Spleen (tissue), 7 donors: ENCODE measurements around a stretch of chr10.

GRCh38 chr10:100009096-100009768, 515 bp downstream of the DNMBP start:
- PRO-cap, 4 experiments = peak in 3 of 4 experiments; most common plus-strand start chr10:100009654 (in 1); most common minus-strand start chr10:100009669 (in 3)
- RAMPAGE, long total RNA, 4 experiments = no peak in any of the 4 experiments

DNA sequence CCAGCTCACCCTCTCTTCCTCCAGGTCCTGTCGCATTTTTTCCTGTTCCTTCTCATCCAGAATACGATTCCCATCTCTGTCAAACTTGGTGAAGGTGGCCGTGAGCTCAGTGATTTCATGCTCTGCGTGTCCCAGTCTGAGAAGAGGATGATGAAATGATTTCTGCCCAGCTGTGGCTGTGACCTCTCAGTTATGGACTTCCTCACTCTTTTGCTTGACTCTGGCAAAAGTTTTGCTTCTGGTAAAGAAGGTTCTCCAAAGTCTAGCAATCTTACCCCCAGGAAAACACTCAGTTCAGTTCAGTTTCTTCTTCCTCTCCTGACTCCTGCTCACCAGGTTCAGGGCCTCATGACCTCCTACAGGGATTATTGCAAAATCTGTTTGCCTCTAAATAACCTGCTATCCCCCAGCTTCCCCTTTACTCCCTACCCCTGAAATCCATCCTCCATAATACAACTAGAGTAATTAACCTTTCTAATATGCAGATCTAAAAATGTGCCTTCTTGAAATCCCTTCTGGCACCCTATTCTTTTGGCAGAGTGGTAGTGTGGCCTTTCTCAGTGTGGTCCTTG, 4.9 kb upstream of the BLOC1S2 start:
- PRO-cap, 4 experiments = peak in 1 of 4 experiments; most common minus-strand start position 212 of the sequence (in 1)
- RAMPAGE, long total RNA, 4 experiments = start-site peak on the minus strand in 3 of 4 experiments, centred at positions 124 to 194 of the sequence, 8 to 94 reads per replicate

DNA sequence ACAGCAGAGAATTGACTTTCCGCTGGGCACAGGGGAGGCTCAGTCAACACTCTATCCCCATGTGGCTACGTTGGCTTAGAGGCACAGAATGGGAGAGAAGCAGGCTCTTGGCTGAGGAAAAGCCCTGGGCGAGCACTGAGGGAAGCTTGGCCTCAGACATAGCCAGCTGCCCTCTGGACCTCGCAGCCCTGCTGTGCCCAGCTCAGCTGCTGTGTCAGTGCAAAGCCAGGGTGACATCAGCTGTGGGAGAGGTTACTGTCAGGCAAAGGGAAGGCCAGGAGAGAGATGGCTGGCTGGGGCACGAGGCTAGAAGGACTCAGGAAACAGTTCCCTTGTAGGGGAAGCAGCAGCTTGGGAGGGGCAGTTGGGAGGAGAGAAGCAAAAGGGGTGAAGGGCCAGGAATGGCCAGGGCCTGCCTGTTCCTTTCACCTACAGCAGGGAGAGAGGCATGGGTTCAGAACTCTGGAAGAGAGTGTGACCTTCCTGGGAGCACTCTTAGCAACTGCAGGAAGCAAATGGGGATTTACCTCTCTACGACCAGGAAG, 5.9 kb upstream of the SCD start:
- PRO-cap, 4 experiments = peak in 2 of 4 experiments; most common plus-strand start position 363 of the sequence (in 1); most common minus-strand start position 175 of the sequence (in 2)
- RAMPAGE, long total RNA, 4 experiments = no peak in any of the 4 experiments

DNA sequence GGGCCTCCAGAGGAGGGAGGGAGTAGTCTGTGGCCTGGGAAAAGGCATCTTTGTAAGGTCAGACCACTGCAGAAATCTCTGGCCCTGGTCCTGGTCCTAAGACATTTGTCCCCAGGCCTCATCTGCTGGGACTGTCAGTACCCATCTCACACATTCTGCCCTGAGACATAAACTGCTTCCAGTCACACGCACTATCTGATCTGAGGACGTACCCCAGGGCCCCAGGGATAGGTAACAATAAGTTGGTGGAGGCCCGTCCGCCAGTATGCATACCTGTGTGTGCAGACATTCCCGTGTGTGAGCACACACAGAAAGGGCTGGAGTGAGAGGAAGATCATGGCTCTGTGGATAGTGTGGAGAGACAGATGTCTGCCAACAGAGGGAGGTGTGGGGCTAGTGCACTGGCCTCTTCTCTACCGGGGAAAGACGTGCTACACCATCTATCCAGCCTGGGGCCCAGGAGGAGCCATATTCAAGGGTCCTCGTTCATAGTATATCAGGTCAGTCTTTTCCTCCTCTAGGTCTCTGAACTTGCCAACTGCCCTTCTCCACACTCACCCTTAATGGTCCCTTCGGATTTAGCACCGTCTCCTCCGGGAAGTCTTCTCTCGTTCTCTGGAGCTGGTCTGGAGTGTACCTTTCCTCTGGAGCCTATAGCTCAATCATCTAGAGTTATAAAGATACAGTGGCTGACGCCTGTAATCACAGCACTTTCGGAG, 4.7 kb upstream of the SCD start:
- PRO-cap, 4 experiments = no peak in any of the 4 experiments
- RAMPAGE, long total RNA, 4 experiments = no peak in any of the 4 experiments

- PRO-cap, 4 experiments = peak in 1 of 4 experiments; most common minus-strand start chr10:100347930 (in 1)
- RAMPAGE, long total RNA, 4 experiments = no peak in any of the 4 experiments
These were observed 876 bp downstream of the SCD start for GRCh38 chr10:100347637-100348581.

- PRO-cap, 4 experiments = no peak in any of the 4 experiments
- RAMPAGE, long total RNA, 4 experiments = no peak in any of the 4 experiments
These were observed 3.9 kb downstream of the SCD start for GRCh38 chr10:100350783-100351505.

- PRO-cap, 4 experiments = no peak in any of the 4 experiments
- RAMPAGE, long total RNA, 4 experiments = no peak in any of the 4 experiments
These were observed 90.2 kb upstream of the PAX2 start for GRCh38 chr10:100654805-100655883.

- PRO-cap, 4 experiments = no peak in any of the 4 experiments
- RAMPAGE, long total RNA, 4 experiments = no peak in any of the 4 experiments
These were observed 7.9 kb upstream of the PAX2 start for GRCh38 chr10:100737195-100738140.

DNA sequence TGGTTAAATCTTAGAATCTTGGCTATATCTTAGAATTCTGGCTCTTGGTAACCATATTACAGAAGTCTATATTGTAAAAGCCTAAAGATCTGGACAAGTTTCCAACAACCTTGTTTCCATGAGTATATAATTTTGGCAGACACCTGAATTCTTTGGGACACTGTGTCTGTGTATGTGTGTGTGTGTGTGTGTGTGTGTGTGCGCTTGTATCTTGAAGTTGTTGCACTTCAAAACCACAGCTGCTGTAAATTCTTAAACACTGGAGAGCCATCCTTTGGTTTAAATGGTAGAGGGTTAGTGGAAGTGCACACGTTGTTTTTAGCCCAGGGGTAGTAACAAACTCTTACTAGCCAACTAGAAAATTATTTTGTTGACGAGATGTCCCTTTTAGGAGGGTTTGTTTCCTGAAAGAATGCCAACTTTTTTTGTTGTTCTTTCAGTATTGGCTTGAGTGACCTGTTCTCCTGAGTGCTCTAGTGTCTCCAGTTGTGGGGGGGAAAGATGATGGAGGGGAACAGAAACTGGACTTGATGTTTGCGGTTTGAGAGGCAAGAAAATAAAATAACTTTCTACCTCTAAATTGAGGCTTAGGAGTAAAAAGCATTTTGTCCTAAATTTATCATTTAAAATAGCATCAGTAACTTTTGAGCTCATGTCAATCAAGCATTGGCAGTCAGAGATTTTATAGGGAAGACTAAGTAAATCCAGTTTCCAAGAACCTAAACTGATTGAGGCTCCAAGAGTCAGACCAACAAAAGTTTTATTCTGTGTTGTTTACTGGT, 6.4 kb upstream of the SEMA4G start:
- PRO-cap, 4 experiments = no peak in any of the 4 experiments
- RAMPAGE, long total RNA, 4 experiments = no peak in any of the 4 experiments

DNA sequence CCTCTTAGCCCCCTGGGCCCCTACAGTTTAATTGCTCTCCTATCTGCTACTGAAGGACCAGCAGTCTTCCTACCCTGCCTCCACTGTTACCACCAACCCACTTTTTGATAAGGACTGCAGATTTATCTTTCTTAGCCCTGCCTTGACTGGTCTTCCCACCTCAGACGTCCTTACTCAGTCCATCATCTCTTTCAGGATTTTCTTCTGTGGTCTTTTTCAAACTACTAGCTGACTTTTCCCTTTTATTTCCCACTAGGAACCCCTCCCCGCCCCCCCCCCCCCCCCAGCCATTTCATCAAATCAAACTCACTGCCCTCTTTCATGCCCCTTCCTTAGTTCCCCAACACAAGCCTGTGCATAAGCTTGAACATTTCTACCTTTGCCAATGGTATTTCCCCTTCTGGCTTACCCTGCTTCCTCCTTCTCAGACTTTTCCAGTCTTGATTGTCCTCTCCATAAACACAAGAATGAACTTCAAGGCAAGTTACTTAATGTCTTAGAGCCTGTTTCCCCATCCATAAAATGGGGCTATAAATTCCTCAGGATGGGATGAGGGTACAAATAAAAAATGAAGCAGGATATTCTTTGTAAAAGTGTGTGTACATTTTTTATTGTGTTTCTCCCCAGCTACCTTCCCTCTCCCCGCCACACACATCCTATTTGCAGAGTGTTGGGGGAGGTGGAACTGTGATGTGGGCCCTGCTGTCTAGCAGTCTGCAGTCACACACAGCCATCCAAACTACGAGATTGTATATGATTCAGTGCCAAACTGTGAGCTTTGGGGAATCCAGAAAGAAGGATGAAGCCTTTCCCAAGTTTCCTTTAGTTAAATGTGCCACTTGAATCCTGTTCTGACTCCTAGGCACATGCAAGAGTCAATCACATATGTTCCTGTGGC, 1.5 kb upstream of the SEMA4G start:
- PRO-cap, 4 experiments = no peak in any of the 4 experiments
- RAMPAGE, long total RNA, 4 experiments = no peak in any of the 4 experiments

- PRO-cap, 4 experiments = no peak in any of the 4 experiments
- RAMPAGE, long total RNA, 4 experiments = no peak in any of the 4 experiments
These were observed 787 bp downstream of the SFXN3 start for GRCh38 chr10:101031836-101032206.

DNA sequence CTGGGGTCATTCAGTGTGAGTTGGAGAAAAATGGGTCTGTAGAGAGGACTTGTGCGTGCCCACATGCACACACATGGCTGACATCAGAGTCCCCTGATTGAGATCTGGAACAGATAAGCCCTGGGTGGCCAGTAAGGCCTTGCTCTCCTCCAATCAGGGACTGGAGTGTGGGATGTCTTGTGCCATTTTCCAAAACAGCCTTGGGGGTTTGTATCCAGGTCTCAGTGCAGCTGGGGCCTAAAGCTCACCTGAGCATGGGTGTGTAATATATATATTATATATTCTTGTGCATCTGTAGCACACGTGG, 1.9 kb downstream of the SFXN3 start:
- PRO-cap, 4 experiments = no peak in any of the 4 experiments
- RAMPAGE, long total RNA, 4 experiments = no peak in any of the 4 experiments

GRCh38 chr10:101071283-101071857, 9.6 kb downstream of the KAZALD1 start:
- PRO-cap, 4 experiments = peak in 1 of 4 experiments; most common plus-strand start chr10:101071537 (in 1)
- RAMPAGE, long total RNA, 4 experiments = no peak in any of the 4 experiments

GRCh38 chr10:101120854-101121243, 10.3 kb upstream of the TLX1 start:
- PRO-cap, 4 experiments = no peak in any of the 4 experiments
- RAMPAGE, long total RNA, 4 experiments = no peak in any of the 4 experiments

GRCh38 chr10:101485644-101486624, 102.1 kb downstream of the POLL start:
- PRO-cap, 4 experiments = no peak in any of the 4 experiments
- RAMPAGE, long total RNA, 4 experiments = no peak in any of the 4 experiments

DNA sequence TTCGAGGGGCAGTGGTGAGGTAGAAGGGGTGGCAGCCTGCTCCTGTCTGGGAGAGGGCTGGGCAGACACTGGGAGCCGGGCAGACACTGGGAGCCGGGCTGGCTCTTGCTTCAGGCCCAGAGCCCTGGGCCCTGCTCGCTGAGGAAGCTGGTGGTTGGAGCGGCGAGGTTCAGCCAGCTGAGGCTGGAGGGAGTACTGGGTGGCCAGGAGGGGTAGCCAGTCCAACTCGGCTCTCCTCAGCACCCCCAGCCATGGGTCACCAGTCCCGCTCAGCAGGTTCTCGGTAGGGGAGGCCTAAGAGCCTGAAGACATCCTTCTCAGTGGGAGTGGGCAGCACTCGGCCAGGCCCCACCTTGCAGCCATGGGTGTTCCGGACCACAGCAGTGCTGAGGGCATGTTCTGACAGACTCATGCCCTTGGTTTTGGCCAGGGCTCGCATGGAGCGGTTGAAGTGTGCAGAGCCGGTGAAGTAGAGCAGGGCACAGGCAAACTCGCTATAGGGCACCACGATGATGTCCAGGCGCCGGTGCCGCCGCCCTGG, 8.8 kb downstream of the POLL start:
- PRO-cap, 4 experiments = no peak in any of the 4 experiments
- RAMPAGE, long total RNA, 4 experiments = no peak in any of the 4 experiments

- PRO-cap, 4 experiments = peak in 4 of 4 experiments; most common plus-strand start chr10:101694407 (in 4); most common minus-strand start chr10:101694276 (in 3)
- RAMPAGE, long total RNA, 4 experiments = no peak in any of the 4 experiments
These were observed 742 bp downstream of the FBXW4 start for GRCh38 chr10:101694146-101694710.

DNA sequence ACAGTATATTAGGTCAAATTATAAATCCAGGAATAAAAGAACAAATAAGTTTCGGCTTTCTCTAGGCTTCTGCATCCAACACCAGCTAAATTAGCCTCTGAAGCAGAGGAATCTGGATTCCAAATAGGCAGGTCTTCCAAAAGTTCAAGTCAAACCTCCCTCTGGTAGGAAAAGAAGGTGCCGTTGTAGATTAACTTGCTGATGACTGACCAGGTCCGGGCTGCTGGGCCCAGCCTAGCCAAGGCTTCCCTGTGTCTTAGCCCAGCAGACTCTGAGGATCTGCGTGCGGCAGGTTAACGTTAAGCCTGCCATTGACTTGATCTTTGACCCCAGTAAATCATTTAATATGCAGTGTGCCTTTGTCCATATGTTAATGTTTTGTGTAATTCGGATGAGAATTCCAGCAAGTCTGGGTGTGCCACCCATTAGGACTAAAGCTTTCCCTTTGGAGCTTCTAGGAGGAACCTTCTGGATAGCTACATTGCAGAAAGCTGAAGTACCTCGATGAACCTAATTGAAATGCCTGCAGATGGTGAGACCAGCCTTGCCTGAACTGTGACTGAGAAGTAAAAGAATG, 30.9 kb upstream of the FBXW4 start:
- PRO-cap, 4 experiments = no peak in any of the 4 experiments
- RAMPAGE, long total RNA, 4 experiments = no peak in any of the 4 experiments

DNA sequence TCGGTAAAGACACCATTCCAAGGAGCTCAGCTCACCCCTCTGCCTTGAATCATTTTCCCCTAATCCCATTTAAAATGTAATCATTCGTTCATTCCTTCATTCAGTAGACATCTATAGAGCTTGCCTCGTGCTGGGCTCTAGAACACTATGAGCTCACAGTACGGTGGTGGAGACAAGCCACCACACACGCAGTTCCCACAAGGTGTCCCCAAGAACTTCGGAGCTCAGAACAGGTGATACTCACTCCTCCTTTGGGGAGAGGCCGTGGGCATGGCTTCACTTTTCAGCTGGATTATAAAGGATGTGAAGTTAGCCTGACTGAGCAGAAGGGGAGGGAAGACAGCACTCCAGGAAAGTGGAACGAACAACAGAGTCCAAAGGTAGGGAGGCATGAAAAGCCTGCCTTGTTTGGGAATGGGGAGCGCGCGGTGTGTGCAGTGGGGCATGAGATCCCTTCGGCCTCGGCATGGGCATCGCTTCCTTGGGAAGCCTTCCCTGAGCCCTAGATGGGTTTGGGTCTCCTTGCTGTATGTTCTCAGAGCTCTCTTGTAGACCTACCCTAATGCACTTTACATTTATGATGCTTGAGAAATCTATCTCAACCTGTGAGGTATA, 732 bp upstream of the OGA start:
- PRO-cap, 4 experiments = peak in 2 of 4 experiments; most common plus-strand start position 142 of the sequence (in 1)
- RAMPAGE, long total RNA, 4 experiments = no peak in any of the 4 experiments

DNA sequence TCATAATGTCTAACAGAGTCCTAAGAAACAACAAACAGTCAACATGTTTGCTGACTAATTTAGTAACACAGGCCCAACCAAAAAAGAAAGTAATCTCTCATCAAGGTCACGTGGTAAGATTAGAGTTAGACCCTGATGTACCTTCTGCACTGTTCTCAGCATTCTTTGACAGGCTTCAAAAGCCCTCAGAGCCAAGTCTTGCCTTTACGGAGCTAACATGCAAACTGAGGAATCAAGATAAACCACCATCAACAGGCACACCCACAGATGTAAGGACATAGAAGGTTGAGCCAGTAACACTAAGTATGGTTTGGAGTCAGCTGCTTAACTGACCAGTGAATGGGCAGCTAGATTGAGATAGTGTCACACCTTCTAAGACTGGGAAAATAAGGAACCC, 15.2 kb upstream of the KCNIP2 start:
- PRO-cap, 4 experiments = no peak in any of the 4 experiments
- RAMPAGE, long total RNA, 4 experiments = no peak in any of the 4 experiments